Mesenchymal stem cell of the bone marrow (primary cell): ENCODE data around the genes CPNE7 and SPATA33.

DNA sequence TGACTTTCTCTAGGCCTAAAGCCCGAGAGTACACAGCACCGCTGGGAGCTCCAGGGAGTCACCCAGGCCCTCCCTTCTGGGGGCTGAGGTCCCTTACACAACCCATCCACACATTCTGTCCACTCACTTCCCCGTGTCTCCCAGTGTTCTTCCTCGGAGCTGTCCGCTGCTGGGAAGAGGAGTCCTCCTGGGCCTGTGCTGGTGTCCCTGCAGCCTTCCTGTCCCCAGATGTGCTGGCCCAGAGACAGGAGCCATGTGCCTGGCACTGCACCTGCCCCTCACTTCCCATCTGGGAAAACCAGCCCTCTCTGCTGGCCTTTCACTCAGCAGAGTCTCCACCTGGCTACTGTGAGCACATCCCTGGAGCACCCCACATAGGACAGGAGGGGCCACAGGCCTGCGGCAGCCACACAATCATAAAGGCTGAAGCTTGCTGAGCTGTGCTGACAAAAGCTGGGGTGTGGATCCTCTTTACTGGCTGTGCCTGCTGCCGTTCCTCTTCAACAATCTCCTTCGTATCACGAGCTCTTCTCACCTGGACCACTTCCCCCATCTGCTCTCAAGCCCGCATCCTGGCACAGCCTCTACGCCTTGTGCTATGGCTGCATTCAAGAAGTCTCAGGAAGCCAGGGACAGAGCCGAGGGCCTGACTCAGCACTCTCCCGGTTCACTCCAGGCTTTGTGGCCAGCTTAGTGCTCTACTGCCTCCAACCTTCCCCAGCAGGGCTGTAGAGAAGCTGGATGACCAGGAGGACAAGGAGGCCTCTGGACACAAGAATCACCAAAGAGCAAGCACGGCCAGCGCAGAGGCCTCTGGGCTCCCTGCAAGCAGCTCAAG is 86.1 kb downstream of the ZNF778 start:
- CAGE, long polyA plus RNA = no peak

DNA sequence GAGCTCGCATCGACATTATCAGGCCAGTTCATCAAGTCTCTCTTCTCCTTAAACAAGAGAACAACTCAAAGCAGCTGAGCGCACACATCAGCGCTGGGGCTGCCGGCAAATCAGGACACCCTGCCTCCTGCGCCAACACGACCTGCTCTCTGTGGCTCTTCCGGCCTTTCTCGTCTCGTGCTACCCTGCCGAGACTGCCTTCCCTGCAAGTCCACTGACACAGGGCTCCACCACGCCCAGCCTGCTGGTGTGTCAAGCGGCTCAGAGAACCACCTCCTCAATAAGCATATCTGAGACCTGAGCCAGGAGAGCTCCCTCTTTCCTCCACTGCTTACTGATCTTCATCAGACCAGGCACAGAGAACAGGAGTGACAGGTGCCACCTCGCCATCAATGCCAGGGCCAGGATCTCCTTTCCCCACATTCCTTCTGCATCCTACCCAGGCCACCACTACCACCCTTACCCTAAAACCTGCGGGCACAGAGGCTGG is 96.9 kb downstream of the ZNF778 start:
- CAGE, long polyA plus RNA = no peak

GRCh38 chr16:89389476-89390196 is 100.7 kb downstream of the ANKRD11 start:
- CAGE, long polyA plus RNA = no peak

DNA sequence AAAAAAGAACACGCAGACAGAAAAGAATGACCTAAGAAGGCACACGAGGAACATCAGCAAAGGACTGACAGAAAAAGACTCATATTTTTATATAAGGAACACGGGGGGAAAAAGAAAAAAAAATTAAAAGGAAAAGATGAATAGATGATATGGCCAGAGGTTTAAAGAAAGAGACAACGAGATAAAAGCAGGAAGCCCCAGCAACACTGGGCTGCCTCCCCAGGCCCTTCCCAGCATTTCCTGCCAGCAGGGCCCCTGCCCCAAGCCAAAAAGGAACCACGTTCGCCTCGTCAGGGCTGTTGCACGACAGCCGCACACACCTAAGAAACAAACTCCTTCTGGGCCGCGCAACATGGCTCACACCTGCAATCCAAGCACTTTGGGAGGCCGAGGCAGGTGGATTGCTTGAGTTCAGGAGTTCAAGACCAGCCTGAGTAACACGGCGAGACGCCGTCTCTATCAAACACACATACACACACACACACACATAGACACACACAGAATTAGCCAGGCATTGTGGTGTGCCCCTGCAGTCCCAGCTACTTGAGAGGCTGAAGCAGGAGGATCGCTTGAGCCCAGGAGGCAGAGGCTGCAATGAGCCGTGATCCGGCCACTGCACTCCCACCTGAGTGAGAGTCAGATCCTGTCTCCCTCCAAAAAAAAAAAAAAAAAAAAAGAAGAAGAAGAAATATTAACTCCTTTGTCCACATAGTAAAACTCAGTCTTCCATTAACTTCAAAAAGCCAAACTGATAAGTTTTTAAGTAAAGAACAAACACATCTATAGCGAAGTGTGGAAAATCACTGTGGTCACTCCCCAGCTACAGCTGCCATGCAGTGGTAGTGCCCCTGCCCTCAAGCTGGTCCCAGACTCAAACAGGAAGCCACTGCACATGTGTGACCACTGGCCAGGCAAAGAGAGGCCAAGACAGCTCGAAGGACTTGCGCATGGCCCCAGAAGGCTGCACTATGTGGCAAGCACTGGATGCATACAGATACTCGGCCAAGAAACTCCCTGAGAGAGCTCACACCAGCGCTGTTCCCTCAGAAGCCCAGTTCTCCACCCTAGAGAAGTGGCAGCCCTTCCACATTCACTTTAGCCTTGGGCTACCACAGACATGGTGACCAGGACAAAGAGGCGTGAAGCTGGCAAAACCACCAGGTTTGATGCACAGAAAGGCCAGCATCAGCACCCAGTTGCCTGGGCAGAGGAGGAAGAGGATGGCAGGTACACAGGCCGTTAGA is 82.7 kb downstream of the ANKRD11 start:
- CAGE, long polyA plus RNA = no peak

- CAGE, long polyA plus RNA = no peak
These were observed 29.1 kb downstream of the ANKRD11 start for GRCh38 chr16:89461220-89461767.

DNA sequence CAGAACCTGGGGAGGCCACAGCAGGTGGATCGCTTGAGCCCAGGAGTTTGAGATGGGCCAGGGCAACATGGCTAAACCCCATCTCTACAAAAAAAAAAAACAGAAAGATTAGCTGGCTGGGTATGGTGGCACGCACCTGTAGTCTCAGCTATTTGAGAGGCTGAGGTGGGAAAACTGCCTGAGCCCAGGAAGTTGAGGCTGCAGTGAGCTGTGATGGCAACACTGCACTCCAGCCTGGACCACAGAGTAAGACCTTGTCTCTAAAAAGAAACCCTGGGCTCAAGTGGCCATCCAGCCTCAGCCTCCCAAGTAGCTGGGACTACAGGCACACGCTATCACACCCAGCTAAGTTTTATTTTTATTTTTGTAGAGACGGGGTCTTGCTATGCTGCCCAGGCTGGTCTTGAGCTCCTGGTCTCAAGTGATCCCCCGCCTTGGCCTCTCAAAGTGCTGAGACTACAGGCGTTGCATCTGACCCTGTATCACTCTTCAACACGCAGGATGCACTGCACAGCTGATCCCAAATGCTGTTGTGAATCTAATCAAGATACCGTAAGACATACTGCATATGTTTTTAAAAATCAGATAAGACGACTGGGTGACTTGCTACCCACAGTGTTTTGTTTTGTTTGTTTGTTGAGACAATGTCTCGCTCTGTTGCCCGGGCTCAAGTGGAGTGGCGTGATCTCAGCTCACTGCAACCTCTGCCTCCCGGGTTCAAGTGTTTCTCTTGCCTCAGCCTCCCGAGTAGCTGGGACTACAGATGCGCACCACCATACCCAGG is 23.0 kb downstream of the ANKRD11 start:
- CAGE, long polyA plus RNA = no peak

DNA sequence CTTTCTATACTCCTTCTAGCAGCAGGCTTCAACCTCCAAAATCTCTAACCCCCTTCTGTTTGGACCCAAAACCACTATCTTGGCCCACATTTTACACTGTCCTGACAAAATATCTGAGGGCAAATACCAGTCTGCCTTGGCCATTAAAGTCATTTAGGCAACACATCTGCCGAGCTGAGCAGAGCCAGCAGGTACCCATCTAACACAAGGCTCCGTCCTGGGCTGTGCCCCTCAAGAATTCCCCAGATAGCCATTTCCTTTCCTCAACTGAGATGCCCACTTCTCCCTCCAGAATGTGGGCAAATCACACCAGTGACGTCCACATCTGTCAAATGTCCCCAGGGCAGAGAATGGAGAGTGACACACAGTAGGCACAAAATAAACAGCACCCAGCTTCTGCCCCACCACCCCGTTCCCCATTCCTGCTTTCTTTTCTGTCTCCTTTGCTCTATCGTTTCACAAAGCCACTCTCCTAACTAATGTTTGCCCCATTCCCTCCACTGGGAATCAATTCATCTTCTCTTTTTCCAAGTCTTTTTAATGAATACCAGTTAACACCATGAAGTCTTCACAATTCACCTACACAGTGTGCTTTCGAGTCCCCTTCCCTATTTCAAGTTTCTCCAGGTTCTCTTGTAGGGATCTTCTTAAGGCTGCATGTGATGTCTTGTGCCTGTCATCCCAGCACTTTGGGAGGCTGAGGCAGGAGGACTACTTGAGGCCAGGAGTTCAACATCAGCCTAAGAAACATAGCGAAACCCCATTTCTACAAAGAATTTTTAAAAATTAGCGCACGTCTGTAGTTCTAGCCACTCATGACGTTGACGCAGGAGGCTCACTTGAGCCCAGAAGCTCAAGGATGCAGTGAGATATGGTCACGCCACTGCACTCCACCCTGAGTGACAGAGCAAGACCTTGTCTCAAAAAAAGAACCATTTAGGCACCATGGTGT is 9.4 kb downstream of the ANKRD11 start:
- CAGE, long polyA plus RNA = no peak

- CAGE, long polyA plus RNA = no peak
These were observed 24.3 kb upstream of the RPL13 start for GRCh38 chr16:89536268-89536578.

DNA sequence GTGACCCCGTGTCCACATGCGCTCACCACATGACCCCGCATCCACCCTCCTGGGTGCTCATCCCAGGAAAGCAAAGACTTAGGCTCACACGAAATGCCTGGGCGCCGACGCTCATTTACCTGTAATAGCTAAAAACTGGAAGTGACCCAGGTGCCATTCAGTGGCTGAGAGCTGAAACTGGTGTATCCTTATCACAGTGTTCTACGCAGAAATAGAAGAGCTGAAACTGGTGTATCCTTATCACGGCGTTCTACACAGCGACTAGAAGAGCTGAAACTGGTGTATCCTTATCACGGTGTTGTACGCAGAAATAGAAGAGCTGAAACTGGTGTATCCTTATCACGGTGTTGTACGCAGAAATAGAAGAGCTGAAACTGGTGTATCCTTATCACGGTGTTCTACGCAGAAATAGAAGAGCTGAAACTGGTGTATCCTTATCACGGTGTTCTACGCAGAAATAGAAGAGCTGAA is 19.7 kb upstream of the RPL13 start:
- CAGE, long polyA plus RNA = no peak

- CAGE, long polyA plus RNA = no peak
These were observed at the start of gene CPNE7 for GRCh38 chr16:89575456-89576216. Gene CPNE7, plus strand, starts transcription at chr16:89575758.

GRCh38 chr16:89614031-89614528 is 638 bp downstream of the DPEP1 start:
- CAGE, long polyA plus RNA = no peak

DNA sequence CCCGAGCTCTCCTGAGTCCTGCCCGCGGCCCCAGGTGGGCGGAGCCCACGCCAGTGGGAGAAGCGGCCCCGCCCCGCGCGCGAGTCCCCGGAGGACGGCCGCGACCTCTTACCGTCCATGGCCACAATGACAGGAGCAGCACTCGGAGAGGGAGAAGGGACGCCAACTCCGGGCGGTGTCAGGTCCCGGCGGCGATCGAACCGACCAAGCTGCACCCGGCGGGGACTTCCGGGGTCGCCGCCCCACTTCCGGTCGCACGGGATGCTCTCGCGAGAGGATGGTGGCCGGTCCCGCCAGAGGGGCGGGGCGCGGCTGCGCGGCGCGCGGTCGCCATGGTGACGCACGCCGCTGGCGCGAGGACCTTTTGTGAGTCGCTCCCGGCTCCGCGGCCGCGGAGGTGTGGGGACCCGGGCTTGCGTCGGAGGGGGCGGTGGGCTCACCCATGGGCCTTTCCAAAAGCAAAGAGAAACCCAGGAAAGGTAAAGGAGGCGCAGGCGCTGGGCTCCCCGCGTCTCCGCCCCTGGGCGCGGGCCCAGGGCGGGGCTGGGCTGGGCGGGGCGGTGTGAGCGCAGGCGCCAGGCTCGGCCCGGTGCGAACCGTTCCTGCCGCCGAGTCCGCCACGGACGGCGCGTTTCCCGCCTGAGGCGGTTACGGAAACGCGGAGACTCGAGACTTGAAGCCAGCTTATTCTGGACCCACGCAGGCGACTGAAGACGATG is at the start of gene SPATA33:
Gene SPATA33 (plus strand): TSS at position 367 of the 719 bp plus-strand sequence.
- CAGE, long polyA plus RNA = no peak

DNA sequence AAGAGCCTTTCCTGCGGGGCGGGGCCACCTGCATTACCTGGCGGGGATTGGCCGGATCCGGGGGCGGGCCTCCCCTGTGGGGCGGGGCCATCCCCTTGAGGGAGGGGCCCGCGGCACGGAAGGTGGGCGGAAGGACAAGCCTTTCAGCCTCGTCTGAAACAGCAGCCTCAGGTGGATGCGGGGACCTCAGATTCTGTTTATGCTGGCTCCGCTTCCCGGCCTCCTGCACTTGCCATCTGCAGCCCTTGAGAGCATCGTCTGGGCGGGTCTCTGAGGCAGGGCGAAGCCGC is 535 bp upstream of the SPATA2L start:
- CAGE, long polyA plus RNA = no peak

DNA sequence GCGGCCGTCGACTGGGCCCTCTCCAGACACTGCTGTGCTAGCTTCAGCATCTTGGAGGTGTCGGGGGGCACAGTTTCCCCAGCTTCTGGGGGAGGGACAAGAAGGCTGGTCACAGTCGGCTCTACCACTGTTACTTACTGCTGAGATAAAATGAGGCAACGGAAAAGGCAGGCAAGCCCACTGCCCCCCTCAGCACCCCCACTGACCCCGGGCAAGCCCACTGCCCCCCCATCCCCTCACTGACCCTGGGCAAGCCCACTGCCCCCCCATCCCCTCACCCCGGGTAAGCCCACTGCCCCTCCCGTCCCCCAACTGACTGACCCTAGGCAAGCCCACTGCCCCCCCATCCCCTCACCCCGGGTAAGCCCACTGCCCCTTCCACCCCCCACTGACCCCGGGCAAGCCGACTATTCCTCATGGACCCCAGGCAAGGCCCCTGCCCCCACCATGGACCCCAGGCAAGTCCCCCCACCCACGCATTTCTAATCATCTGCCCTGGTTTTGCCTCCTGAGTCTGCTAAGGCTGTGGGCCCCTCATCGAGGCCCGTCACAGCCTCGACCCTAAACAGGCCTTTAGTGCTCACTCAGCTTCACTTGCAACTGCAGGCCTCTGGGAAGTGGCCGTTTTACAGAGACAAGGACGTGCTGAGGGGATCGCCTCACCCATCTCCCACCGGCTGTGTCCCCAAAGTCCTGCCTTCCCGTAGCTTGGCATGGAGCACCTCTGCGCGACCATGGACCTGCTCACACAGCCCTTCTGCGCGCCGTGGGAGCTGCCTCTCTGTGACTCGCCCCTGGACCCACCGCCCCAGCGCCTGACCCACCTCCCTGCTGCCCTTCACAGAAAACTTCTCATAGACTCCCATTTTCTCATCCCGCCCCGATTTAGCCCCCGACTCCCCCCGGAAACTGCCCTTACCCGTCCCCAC is 3.7 kb downstream of the VPS9D1 start:
- CAGE, long polyA plus RNA = no peak

- CAGE, long polyA plus RNA = no peak
These were observed 2.7 kb downstream of the VPS9D1 start for GRCh38 chr16:89717667-89718748.

GRCh38 chr16:89722626-89722948 is 1.2 kb downstream of the ZNF276 start:
- CAGE, long polyA plus RNA = no peak

GRCh38 chr16:89732777-89733466 is 11.6 kb downstream of the ZNF276 start:
- CAGE, long polyA plus RNA = no peak

- CAGE, long polyA plus RNA = no peak
These were observed 19.1 kb upstream of the TCF25 start for GRCh38 chr16:89854239-89854661.

GRCh38 chr16:89935612-89935899 is 12.4 kb downstream of the TUBB3 start:
- CAGE, long polyA plus RNA = no peak

GRCh38 chr16:89966848-89967868 is 18.6 kb downstream of the DEF8 start:
- CAGE, long polyA plus RNA = no peak